Breast epithelium (tissue), 2 donors: ENCODE measurements around the gene CD40.

GRCh38 chr20:45771119-45771681, 20.5 kb downstream of the WFDC3 start:
- PRO-cap: no peak
- RAMPAGE, long total RNA, 2 experiments: no peak in any of the 2 experiments

GRCh38 chr20:45774295-45774662, 17.4 kb downstream of the WFDC3 start:
- PRO-cap: no peak
- RAMPAGE, long total RNA, 2 experiments: no peak in any of the 2 experiments

- PRO-cap: no peak
- RAMPAGE, long total RNA, 2 experiments: no peak in any of the 2 experiments
Measured at GRCh38 chr20:45834729-45835453, 1.3 kb downstream of the SNX21 start.

DNA sequence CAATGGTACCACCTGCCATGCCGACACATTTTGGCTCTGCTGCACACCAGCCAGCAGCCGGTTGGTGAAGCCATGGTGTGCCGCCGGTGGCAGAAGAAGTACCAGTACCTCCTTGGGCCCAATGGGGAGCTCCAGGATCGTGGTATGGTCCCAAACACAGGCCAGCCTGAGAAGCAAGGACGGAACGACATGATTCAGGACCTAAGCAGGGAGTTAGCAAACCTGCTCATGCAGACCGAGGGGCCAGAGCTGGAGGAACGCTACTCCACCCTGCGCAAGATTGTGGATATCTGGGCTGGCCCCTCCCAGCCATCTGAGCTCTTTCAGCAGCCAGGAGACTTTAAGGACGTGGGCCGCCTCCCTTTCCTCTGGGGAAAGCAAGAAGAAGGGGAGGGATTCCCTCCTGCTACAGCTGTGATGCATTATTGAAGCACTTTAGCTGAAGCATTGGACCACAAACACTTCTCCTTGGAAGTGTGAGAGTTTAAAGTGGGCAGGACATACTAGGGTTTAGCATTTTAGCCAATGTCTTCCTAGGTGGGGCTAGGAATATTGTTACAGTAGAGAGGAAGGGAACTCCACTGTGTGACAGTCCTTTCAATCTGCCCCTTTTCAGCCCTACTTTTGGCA, 2.7 kb upstream of the ZSWIM1 start:
- PRO-cap: no peak
- RAMPAGE, long total RNA, 2 experiments: no peak in any of the 2 experiments

DNA sequence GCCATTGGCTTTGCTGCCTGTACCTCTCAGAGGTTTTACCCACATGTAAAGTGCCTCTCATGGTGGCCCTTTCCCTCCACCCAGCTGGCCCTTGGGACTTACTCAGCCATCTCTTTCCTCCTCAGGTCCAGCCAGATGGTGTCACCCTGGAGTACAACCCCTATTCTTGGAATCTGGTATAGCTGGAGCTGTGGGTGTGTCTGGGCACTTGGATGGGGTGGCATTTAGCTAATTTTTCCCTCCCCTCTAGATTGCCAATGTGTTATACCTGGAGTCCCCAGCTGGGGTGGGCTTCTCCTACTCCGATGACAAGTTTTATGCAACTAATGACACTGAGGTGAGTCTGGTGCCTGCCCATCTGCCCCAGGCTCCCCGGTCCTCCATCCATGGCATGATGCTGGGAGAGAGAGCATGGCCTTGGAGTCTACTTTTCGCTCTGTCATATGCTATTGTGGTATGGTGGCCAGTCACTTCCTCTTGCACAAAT, 1.1 kb downstream of the CTSA start:
- PRO-cap: no peak
- RAMPAGE, long total RNA, 2 experiments: no peak in any of the 2 experiments

DNA sequence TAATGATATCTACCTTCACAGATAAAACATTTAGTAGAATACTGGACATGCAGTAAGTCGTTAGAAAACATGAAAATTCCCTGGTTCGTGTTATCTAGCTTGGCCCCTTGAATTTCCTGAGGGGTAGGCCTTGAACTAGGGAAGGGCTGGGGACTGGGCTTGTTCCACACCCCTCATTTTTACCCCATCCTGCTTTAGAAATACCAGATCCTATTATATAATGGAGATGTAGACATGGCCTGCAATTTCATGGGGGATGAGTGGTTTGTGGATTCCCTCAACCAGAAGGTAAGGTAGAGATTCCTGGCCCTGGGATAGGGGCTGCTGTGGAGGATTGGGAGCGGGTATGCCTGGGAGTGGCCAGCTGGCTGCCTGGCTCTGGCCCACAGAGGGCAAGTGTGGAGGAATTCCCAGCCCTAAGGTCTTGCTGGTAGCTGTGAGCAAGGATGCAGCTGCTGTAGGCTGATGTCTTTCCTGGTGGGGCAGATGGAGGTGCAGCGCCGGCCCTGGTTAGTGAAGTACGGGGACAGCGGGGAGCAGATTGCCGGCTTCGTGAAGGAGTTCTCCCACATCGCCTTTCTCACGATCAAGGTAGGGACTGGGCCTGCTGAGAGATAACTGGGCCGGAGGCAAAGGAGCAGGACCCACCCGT, 6.5 kb downstream of the CTSA start:
- PRO-cap: no peak
- RAMPAGE, long total RNA, 2 experiments: no peak in any of the 2 experiments

GRCh38 chr20:45949368-45950125, 15.1 kb downstream of the PCIF1 start:
- PRO-cap: no peak
- RAMPAGE, long total RNA, 2 experiments: no peak in any of the 2 experiments

DNA sequence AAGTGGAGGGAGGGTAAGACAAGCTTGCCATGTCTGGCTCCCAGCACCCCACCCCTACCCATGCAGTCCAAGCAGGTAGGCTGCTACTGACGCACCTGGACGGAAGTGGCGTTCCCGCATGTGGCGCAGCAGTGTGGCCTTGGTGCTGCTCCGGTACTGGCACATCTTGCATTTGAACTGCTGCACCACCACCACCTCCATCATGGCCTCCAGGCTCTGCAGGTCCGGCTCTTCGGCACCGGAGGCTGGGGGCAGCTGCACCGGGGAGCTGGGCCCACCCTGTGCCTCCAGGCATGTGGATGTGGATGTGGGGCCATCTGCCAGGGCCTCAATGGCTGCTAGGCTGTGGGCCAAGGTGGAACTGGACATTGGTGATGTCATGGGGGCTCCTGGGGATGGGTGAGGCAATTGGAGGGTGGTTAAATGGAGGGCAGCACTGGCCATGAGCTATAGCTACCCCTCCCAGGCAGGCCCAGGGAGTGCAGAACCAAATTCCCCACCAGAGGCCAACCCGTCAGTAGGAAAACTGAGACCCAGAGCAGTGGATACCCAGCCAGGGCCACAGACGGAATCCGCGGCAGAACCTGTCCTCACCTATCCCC, 4.3 kb downstream of the ZNF335 start:
- PRO-cap: no peak
- RAMPAGE, long total RNA, 2 experiments: no peak in any of the 2 experiments

- PRO-cap: no peak
- RAMPAGE, long total RNA, 2 experiments: no peak in any of the 2 experiments
Measured at GRCh38 chr20:46013789-46014612, 5.3 kb downstream of the MMP9 start.

DNA sequence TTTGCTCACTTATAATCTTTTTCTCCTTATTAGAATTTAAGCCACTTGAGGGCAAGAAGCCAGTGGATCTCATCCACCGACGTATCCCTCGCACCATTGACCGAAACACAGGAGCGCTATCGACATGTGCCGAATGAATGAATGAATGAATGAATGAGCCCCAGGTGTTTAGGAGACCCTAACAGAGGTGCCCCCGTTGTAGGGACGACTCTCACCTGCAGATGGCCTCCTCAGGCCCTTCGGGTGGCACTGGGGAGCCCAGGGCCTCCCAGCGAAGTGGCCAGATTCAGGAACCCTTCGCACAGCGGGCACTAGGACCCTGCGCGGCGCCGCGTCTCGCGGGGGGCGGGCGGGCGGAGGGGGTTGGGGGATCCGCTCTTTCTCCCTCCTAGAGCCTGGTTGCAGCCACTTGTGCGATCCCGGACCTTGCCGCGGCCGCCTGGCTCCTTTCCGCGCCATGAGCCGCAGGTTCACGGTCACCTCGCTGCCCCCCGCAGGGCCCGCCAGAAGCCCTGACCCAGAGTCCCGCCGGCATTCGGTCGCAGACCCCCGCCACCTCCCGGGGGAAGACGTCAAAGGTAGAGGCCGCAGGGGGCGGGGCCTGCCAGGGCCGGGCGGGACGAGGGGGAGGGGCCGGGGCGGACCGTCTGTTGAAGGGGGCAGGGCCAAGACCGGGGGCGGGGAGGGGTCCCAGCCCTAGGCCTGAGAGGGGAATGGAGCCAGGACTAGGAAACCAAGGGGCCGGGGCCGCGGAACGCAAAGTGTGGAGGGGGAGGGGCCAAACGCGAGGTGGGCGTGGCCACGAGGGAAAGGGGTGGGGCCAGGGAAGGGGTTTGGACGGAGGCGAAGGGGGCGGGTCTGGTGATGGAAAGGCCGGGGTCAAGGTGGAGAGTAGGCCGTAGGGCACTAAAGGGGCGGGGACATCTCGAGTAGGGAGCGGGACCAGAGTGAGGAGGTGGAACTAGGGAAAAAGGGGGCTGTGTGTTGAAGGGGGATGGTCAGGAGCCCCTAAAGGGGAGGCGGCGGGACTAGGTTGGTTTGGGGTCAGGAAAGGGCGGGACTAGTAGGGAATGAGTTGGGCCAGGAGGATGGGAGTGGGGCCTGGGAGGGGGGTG, 7.3 kb upstream of the SLC12A5 start:
- PRO-cap: no peak
- RAMPAGE, long total RNA, 2 experiments: no peak in any of the 2 experiments

GRCh38 chr20:46108225-46108905, 9.7 kb upstream of the CD40 start:
- PRO-cap: no peak
- RAMPAGE, long total RNA, 2 experiments: no peak in any of the 2 experiments

DNA sequence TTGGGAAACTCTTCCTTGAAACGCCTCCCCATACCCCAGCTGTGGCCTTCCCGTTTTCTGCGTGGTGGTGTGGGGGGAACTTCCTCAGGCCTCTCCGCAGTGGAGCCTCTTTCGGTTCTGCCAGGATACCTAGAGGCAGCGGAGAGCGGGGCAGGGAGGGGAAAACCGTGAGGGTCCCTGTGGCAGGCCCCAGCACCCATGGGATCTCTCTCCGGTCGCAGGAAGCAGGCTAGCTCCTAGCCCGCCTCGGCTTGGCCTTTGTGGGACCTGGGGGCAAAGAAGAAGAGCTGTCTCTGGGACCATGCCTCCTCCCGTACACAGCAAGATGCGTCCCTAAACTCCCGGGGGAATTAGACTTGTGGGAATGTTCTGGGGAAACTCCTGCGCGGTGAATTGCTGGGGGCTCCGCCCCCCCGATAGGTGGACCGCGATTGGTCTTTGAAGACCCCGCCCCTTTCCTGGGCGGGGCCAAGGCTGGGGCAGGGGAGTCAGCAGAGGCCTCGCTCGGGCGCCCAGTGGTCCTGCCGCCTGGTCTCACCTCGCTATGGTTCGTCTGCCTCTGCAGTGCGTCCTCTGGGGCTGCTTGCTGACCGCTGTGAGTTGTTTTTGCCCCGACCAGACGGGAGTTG, at the start of gene CD40:
Gene CD40, plus strand, starts transcription at position 515 of the 629 bp plus-strand sequence.
- PRO-cap: bidirectional peak, plus-strand start at position 471 of the sequence, minus-strand start at position 319 of the sequence
- RAMPAGE, long total RNA, 2 experiments: start-site peak on the plus strand in 2 of 2 experiments, centred at positions 467 to 496 of the sequence, 131 to 141 reads per replicate

- PRO-cap: no peak
- RAMPAGE, long total RNA, 2 experiments: no peak in any of the 2 experiments
Measured at GRCh38 chr20:46238876-46239319, 69.4 kb downstream of the CDH22 start.

- PRO-cap: no peak
- RAMPAGE, long total RNA, 2 experiments: no peak in any of the 2 experiments
Measured at GRCh38 chr20:46355529-46356428, 8.4 kb downstream of the SLC35C2 start.

DNA sequence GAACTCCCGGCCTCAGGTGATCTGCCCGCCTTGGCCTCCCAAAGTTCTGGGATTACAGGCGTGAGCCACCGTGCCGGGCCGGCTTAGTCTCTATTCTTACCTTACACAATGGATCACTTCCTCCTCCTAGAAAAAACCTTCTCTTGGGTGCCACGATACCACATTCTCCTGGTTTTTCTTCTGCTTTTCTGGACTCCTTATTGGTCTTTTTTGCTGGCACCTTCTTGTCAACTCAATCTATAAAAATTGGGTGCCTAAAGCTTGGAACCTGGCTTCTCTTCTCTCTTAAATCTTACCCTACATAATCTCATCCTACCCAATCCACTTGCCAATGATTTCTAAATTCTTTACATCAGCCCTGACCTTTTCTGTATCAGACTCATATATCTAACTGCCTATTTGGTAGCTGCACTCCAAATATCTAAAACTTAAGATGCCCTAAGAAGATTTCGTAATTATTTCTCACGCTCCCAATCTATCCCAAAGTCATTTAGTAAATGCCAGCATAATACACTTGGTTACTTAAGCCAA, 1.2 kb downstream of the SLC35C2 start:
- PRO-cap: no peak
- RAMPAGE, long total RNA, 2 experiments: no peak in any of the 2 experiments

- PRO-cap: no peak
- RAMPAGE, long total RNA, 2 experiments: no peak in any of the 2 experiments
Measured at GRCh38 chr20:46399050-46399942, 7.1 kb downstream of the ELMO2 start.

DNA sequence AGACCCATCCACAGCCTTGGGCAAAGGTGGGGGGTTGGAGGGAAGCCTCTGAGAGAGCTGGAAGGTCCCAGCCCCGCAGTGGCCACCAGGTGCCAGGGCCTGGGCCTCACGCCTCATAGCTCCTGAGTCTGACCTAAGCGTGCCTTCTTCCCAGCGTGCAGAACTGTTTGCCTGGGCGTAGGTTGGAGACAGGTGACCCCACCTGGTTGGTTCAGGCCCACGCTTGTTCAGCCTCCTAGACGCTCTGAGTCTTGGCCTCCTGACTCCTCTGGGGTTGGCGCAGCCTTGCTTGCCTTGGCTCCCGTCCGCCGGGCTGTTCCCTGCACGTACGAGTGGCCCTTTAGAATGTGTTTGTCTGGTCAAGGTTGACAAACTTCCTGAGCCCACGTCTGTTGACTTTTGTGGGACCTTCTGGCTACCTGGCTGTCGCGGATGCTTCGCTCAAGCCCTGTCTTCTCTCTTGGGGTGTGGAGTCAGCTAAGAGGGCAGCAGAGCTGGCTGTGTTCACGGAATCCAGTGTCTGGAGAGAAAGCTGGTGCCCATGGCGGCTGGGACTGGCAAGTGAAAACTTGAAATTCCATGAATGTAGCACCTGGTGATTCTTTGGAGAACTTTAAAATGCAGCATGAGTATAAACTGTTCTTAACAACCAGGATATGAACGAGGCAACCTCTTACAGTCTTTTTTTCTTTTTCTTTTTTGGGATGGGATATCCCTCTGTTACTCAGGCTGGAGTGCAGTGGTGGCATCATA, 71.0 kb downstream of the EYA2 start:
- PRO-cap: no peak
- RAMPAGE, long total RNA, 2 experiments: no peak in any of the 2 experiments

- PRO-cap: no peak
- RAMPAGE, long total RNA, 2 experiments: no peak in any of the 2 experiments
Measured at GRCh38 chr20:47125871-47126481, 230.5 kb downstream of the ZMYND8 start.

DNA sequence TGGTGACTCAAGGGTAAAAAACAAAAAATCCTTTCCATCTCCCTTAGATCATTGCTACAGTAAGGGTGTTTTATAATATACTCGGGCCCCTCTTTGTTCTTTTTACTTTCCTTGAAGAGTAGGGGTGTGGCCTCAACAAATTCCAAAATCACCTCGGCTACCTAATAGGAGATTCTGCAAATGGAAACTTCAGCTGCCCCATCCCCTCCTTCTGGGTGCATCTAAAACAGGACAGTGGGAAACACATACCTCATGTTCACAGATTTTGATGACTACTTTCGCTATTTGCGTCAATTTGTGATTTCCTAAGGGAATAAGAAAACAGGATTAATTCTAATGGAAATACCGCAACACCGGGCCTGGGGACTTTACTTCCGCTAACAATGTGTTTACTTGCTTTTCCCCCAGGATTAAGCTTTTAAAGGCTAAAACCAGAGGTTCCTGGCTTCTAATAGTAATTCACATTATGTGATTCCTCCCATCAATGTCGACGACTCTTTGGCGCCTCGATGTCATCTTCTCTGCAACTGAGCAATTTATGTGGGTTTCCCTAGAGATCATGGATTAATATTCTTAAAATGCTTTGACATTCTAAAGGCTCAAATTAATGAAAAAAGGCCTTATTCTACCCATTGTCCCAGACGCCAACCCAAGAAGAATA, 69.4 kb downstream of the ZMYND8 start:
- PRO-cap: no peak
- RAMPAGE, long total RNA, 2 experiments: no peak in any of the 2 experiments

- PRO-cap: no peak
- RAMPAGE, long total RNA, 2 experiments: start-site peak on the minus strand in 1 of 2 experiments, at chr20:47351776-47351898 at its widest, 21 reads per replicate
Measured at GRCh38 chr20:47351397-47352055, 5.0 kb downstream of the ZMYND8 start.